Zone of skin (tissue), 1 donor: ENCODE measurements around a stretch of chr5.

DNA sequence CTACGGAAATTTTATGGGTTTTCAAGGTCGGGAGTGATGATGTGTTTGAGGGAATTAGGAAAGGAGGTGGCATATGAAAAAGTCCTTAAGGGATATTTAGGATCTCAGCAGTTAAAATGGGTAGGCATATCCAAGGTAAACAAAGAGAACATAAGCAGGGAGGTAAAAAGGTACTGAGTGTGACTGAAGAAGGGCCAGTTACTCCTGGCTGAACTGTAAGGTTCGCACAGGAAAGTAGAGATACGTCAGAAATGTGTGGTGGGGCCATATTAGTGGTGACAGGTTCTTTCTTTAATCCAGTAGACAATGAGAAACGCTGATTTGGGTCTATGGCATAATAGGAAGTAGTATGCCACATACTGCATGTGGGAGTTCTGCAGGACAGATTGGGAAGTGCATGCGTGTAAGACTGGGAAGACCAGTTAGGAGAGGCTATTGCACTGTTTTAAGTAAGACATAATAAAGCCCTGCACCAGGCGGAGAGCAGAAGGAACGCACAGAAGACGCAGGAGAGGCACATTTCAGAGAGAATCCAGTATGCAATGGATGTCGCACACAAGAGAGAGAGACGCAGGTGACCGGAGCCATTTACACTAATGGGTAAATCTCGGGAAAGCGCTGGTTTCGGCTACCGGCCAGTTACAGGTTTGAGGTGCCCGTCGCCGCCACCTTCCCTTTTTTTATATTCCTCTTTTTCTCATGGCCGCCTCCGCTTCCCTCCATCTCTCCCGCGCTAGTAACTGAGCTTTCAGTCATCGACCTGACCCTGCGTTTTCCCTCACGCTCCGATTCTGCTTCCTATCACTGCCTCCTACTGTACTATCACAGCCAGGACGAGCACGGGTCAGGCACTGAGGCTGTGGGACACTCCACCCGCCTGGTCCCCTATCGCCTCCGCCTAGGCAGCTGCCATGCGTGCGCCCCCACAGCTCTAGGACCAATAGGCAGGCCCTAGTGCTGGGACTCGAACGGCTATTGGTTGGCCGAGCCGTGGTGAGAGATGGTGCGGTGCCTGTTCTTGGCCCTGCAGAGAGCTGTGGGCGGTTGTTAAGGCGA lies 648 bp upstream of the HMGCR start:
- RRBS, result 1% methylated on average over 4 of the region's 41 CpGs

DNA sequence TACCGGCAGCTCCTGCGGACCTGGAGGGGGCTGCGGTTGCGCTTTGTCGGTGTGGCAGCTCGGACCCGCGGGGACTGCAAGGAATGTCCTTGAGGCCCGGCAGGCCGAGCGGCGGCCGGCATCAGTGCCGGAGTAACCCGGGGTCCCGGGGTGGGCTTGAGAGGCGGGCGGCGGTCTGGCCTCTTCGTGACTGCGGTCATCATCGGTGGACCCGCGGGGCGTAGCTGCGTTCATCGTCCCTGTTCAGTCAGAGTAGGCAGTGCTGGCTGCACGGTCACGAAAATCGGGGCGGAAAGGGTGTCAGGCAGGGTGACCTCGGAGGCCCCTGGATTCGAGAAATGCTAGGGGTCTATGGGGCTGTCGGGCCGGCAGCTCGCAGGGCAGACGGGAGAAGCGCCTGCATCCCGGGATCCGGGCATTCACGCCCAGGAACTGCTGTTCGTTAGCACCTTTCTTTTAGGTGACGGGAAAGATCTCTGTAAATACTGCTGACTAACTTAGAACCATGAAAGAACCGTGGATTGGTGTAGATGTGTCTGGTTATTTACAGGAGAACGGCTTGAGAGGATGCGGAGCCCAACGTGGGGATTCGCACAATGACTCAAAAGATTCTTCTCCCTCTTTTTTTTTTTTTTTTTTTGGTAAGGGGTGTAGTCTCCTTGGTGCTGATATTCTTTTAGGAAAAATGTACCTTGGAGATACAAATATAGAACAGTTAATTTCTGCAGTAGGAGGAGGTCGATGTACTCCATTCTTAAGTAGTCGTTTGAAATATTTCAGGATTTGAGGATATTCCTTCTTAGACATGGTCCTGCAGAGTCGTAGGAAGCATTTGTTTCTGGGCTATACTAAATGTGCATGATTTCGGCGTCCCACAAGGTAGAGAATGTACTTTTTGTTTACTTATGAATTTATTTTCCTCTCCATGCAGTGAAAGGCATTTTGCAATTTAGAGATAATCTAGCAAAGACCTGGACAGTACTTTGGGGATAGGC lies 702 bp downstream of the HMGCR start:
- RRBS, result 3% methylated on average over 11 of the region's 53 CpGs

- RRBS, result 1% methylated on average over 12 of the region's 48 CpGs
Measured at GRCh38 chr5:75511115-75511531, 306 bp downstream of the CERT1 start.

- RRBS, result no CpG with 5 or more reads among the region's 2 CpGs
Measured at GRCh38 chr5:75648680-75649223, 37.5 kb downstream of the ANKDD1B start.

DNA sequence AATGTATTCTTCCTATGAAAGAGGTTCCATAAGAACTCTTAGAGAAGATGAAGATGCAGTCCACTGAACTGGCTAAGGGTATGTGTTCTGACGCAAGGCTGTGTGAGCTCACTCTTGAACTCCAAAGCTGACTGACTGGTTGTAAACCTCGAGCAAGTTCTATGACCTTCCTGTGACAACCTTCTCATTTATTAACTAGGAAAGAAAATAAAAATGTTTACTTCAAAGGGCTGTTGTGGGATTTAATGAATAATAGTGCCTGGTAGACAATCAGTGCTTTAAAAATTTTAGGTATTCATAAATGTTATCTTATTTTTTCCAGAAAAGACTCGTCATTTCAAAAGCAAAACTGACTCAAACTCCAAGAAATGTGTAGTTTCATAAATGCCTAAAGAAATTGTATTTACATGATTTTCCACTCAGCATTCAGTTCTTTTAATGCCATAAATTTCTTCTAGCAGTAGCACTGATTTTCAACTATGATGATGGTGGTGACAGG lies 46.5 kb downstream of the POC5 start:
- RRBS, result no CpG with 5 or more reads among the region's 3 CpGs

GRCh38 chr5:76401686-76402251 lies 1.3 kb upstream of the IQGAP2 start:
- RRBS, result no CpG with 5 or more reads among the region's 13 CpGs

- RRBS, result no CpG with 5 or more reads among the region's 12 CpGs
Measured at GRCh38 chr5:76478775-76479526, 75.9 kb downstream of the IQGAP2 start.

DNA sequence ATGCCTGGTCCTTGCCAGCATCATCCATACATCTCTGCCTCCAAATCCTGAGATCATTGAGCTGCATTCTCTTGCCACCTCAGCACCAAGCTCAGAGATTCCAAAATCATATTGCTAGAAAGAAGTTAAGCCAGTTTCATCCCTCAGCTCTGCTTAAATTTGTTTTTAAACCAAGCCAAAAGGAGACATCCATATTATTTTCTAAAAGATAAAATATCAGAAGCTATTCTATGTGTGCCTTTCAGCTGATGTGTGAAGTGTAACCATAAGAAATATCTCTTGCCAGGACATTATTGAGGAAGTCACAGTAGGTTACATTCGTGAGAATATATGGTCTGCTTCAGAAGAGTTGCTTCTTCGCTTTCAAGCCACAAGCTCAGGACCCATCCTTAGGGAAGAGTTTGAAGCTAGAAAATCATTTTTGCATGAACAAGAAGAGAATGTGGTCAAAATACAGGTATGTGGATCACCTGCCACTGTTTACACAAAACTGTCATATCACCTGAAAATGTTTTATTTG lies 17.5 kb upstream of the F2RL2 start:
- RRBS, result no CpG with 5 or more reads among the region's 2 CpGs

DNA sequence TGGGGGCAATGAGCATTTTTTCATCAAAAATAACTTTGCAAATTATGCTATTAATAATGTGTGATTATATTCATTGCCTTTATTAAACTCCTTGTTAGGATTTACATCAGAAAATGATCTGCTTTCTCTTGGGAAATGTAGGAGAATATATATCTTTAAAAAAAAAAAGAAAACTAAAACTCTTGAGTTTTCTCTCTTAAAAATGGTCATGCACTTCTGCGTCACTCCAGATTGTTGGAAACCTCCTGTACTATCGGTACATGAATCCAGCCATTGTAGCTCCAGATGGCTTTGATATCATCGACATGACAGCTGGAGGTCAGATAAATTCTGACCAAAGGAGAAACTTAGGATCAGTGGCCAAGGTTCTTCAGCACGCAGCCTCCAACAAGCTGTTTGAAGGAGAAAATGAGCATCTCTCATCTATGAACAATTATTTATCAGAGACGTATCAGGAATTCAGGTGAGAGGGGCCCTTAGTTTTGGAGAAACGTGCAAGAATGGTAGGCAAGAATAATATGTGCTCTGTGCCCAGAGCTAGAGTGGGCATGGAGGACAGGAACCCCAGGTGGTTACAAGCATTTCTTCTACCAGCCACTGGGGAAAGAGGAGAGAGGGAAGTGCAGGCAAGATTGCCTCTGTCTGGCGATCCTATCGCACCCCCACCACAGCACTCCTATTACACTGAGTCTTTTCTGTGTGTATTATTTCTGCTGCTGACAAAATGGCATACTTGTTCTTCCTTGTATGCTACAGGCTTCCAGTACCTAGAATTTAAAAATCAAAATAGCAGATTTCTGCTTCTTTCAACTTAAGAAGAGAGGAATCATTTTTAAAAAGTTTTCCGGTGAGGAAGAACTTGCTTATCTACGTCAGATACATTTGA lies 41.4 kb upstream of the F2R start:
- RRBS, result no CpG with 5 or more reads among the region's 10 CpGs

DNA sequence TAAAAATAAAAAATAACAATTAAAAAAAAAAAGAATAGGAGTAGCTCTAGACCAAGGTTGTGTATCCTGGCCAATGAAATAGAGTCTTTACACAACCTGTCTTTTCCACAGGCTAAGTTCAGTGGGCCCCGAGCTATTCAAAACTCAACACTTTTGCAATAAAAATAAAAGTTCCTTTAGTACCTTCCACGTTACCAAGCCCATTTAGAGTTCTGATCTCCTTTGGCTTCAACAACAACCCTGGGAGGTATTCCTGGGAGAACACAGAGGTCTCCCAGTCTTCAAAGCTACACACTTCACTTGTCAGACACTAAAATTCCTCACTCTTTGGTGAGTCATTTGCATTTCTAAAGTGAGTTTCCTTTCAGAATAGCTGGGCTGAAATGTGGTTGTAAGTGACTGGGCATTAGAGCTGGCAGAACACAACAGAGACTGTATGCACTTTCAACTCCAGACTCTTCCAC lies 11.6 kb upstream of the F2RL1 start:
- RRBS, result no CpG with 5 or more reads among the region's 2 CpGs

DNA sequence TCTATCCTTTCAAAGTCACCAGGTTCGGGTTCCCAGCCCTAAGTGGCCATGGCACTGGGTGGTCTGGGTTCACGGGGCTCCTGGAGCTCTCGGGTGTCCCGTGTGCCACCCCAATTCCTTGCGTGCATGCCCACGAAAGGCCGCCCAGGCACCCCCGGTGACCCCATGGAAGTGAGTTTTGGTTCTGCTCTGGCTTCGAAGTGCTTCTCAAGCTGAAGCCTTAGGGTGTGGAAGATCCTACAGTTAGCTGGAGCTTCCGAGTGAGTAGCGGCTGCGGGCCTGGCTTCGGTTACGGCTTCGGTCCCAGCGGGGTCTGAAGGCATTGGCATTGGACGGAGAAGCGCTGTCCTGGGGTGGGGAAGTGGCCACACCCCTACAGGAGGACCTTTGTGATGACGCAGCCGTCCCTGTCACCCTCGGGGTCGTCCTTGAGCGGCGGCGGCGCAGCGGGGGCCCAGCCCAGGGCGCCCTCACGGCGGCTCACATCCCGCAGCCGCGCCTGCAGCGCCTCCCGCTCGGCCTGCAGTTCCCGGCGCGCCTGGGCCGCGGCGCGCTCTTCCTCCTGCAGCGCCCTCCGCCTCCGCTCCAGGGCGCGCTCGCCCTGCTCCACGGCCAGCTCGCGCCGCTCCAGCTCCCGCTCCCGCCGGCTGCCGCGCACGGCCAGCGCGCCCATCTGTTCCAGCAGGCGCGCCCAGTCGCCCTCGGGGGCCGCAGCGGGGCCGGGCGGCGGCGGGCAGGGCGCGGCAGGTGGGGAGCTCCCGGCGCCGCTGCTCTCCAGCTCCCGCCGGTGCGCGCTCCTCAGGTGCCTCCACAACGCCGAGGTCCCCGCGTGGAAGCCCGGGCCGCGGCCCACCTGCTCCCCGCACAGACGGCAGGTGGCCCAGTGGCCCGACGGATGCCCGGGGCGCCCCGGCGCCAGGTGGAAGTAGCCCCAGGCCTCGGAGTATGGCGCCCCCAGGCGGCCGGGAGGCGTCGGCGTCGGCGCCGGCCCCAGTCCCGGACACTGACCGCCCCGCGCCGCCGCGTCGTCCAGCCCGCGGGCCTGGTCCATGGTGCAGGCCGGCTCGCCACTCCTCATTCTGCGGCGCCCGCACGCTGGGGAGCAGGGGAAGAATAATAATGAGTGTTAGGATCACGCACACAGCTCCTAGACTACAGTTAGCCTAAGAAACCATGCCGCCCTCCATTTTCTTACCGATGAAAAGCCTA lies 9.9 kb downstream of the ZBED3 start:
- RRBS, result 4% methylated on average over 63 of the region's 124 CpGs

DNA sequence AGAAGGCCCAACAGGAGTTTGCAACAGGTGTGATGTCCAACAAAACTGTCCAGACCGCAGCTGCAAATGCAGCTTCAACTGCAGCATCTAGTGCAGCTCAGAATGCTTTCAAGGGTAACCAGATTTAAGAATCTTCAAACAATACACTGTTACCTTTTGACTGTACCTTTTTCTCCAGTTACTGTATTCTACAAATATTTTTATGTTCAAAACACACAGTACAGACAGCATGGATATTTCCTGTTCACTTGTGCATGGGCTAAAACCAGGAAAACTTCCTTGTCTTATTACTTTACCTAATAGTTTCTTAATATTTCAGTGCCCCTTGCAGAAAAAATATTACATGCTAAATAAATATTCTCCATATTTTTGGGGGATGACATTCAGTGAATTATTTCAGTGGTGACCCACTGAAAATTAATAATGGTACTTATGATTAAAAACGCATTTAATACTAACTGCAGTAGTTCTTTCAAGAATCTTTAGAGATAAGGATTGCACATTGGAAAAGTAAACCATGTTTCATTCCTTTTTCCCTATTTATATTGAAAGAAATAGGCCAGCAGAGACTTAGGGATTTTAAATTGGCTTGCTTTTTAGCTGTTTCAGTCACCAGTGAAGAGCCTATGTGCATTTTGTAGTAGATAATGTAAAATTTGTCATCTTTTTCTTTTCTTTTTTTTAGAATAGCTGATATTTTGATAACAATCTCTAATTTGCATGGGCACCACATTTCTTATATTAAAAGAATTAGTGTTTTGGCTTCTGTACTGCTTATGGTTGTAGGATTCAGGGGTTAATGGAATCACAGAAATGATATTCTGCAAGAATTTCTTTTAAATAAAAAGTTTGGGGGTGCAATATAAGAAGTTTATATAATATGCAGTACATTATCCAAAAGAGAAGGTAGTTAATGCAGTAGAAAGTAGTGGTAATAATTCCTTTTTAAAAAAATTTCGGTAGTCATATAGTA lies 115.4 kb downstream of the SCAMP1 start:
- RRBS, result no CpG with 5 or more reads among the region's 3 CpGs

GRCh38 chr5:78628016-78628762 lies 20.4 kb downstream of the LHFPL2 start:
- RRBS, result no CpG with 5 or more reads among the region's 8 CpGs

DNA sequence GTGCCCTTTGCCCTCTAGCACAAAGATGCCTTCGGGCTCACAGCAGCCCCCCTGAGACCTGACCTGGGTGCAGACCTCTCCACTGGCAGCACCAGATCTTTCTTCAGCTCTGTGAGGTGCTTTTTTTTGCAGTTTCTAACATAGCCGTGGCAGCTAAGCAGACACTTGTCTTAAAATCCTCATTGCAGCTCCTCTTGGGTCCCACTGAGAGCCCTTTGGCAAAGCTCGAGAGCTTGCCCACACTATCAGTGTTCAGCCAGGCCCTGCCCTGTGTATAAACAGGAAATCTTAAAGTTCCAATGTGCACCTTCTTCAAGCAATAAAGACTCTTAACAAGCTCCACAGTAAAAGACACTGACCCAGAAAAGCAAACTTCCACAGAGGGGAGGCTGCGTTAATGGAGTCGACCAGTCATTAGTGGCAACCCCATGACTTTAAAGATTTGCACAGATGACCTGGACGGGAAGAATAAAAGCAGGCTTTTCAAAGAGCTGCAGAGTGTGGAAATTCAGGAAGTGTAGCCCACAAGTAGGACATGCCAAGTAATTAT lies 71.9 kb upstream of the LHFPL2 start:
- RRBS, result no CpG with 5 or more reads among the region's 6 CpGs

DNA sequence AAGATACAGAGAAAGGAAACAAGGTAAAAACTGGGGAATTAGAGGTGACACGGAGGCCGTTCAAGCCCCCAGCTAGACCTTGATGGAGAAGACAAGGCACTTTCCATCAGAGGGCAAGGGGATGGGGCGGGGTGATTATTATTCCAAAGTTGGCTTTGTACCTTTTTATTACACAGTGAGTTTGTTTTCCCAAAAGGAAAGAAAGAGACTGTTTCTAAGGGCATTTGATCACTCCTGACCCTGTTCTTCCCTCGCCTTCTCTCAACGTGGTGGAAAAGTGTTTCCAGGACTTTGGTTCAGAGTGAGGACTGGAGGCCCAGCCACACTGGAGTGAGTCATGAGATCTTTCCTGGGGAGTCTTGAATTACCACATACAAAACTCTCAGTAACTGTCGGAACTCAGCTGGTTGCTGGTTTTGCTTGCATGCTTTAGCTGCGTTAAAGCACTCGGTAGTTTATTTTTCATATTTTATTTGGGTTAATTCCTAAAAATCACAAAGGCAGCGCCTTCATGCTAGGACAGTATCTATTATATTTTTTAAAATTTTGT lies 77.9 kb downstream of the ARSB start:
- RRBS, result no CpG with 5 or more reads among the region's 9 CpGs

DNA sequence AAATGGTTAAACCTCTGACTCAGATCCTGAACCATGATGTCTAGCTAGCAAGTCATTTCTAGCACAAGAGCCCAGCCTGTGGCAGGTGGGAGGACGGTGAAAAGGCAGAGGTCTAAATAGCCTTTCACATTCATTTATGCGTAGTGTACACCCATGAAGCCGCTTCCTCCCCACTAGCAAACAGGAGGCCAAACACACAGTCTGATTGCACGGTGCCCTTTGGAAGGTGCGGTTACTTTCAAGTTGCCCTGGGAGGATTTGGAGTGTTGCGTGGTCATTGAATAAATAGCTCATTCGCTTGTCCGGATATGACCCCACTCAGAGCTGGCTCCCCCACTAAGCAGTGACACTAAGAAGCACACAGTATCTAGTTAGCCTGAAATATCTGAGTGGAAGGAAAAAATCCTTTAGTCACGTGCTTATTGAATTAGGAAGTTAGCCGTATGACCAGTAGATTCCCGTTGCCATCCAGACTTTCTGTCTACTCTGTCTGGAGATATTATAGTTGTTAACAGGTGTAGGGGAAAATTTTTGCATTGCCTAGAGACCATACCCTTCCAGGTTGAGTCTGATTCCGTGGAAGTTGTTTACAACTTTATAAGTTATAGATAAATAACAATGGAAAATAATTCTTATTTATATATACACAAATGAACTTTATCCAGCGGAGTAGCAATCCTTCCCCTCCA lies 735 bp upstream of the ARSB start:
- RRBS, result no CpG with 5 or more reads among the region's 13 CpGs

DNA sequence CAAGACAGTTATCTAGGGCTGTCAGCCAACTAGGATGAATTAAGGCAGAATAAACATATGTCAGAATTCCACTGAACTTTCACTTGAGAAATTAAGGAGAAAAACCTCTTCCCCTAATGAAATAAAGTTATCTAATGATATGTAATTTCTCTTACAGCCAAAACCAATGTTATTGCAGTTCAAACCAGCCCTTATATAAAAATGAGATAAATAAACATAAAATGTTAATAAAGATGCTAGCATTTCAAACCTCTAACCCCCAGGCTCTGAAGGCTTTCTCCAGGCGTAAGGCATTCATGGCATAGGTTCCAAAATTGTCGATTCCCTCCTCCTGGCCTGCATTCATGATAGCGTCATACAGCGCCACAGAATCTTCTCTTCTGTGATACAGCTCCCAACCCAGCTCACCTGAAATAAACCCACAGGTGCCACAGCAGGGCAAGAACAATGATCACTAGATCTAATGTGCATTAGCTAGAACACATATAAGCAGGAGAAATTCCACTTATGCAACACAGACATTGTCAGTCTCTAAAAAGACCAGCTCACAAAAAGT lies 41.1 kb upstream of the ARSB start:
- RRBS, result no CpG with 5 or more reads among the region's 4 CpGs

GRCh38 chr5:79050416-79051042 lies 18.9 kb downstream of the DMGDH start:
- RRBS, result no CpG with 5 or more reads among the region's 3 CpGs

DNA sequence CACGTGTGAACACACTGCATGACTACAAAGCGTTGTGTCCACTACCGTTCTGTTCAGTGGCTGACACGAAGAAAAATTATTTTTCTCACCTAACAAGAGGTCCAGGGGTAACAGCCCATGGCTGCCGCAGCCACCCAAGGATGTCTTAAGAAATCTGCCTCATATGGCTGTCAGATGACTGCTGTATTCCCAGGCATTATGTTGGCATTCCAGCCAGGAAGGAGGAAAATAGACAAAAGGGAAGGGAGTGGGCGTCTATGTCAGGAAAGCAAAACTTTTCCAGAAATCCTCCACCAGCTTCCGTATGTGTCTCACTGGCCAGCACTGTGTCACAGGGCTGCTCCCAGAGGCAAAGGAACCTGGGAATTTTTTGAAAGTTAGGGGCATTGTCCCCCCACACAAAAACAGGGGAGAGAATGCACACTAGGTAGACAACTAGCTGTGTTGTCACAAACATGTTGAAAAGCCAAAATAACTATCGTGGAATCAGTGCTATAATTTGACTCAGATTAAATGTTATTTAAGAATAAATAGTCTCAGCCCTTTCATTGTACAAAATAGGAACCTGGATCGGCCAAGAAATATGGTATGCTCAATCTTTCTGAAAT lies 7.3 kb downstream of the BHMT2 start:
- RRBS, result no CpG with 5 or more reads among the region's 9 CpGs

- RRBS, result 7% methylated on average over 11 of the region's 40 CpGs
Measured at GRCh38 chr5:79112223-79113437, 1.0 kb downstream of the BHMT start.